Spinal cord (tissue), 3 donors: ENCODE measurements around the gene ATP6V1FNB.

GRCh38 chr7:128629743-128630475 lies 42.2 kb upstream of the GARIN1A start:
- PRO-cap: no peak
- RAMPAGE, long total RNA: no peak

DNA sequence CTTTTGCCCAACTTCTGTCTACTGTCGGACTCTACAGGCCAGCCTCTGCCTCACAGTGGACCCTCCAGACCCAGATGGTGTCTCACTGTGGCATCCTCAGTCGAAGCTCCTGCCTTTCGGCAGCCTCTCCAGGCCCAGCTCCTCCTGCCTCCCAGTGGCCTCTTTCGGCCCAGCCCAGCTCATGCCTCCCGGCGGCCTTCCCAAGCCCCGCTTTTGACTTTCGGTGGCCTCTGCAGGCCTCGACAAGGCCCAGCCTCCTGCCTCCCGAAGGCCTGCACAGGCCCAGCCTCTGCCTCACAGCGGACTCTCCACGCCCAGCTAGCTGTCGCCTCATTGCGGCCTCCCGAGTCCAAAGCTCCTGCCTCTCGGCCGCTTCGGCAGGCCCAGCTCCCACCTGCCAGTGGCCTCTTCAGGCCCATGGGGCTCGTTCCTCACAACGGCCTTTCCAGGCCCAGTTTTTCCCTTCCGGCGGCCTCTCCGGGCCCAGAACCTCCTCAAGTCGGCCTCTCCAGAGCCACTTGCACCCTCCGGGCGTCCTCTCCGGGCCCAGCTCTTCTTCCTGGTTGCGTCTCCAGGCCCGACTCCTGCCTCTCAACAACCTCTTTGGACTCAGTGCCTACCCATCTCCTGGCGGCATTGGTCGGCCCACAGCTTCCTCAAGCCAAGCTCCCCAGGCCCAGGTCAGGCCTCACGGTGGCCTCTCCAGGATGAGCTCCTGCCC lies 19.5 kb upstream of the GARIN1A start:
- PRO-cap: no peak
- RAMPAGE, long total RNA: no peak

GRCh38 chr7:128655871-128656306 lies 16.2 kb upstream of the GARIN1A start:
- PRO-cap: no peak
- RAMPAGE, long total RNA: no peak

DNA sequence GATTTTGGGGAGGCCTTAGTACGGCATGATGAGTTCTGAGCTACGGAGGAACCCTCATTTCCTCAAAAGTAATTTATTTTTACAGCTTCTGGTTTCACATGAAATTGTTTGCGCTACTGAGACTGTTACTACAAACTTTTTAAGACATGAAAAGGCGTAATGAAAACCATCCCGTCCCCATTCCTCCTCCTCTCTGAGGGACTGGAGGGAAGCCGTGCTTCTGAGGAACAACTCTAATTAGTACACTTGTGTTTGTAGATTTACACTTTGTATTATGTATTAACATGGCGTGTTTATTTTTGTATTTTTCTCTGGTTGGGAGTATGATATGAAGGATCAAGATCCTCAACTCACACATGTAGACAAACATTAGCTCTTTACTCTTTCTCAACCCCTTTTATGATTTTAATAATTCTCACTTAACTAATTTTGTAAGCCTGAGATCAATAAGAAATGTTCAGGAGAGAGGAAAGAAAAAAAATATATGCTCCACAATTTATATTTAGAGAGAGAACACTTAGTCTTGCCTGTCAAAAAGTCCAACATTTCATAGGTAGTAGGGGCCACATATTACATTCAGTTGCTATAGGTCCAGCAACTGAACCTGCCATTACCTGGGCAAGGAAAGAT lies 6.3 kb downstream of the OPN1SW start:
- PRO-cap: no peak
- RAMPAGE, long total RNA: no peak

DNA sequence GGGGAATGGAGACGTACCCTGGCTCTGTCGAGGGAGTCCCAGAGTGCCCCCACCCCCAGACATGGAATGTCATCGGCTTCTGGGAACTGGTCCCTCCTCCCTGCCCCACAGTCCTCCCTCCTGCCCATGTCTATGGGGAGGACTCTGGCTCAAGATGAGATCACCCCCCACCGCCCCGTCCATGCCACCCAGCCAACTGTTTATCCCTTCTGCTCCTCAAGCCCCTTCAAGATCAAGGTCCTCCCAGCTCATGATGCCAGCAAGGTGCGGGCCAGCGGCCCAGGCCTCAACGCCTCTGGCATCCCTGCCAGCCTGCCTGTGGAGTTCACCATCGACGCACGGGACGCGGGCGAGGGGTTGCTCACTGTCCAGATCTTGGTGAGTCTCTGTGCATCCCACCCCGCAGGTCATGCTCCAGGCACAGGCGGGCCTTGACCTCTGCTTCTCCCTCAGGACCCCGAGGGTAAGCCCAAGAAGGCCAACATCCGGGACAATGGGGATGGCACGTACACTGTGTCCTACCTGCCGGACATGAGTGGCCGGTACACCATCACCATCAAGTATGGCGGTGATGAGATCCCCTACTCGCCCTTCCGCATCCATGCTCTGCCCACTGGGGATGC lies 14.2 kb upstream of the ATP6V1F start:
- PRO-cap: no peak
- RAMPAGE, long total RNA: no peak

DNA sequence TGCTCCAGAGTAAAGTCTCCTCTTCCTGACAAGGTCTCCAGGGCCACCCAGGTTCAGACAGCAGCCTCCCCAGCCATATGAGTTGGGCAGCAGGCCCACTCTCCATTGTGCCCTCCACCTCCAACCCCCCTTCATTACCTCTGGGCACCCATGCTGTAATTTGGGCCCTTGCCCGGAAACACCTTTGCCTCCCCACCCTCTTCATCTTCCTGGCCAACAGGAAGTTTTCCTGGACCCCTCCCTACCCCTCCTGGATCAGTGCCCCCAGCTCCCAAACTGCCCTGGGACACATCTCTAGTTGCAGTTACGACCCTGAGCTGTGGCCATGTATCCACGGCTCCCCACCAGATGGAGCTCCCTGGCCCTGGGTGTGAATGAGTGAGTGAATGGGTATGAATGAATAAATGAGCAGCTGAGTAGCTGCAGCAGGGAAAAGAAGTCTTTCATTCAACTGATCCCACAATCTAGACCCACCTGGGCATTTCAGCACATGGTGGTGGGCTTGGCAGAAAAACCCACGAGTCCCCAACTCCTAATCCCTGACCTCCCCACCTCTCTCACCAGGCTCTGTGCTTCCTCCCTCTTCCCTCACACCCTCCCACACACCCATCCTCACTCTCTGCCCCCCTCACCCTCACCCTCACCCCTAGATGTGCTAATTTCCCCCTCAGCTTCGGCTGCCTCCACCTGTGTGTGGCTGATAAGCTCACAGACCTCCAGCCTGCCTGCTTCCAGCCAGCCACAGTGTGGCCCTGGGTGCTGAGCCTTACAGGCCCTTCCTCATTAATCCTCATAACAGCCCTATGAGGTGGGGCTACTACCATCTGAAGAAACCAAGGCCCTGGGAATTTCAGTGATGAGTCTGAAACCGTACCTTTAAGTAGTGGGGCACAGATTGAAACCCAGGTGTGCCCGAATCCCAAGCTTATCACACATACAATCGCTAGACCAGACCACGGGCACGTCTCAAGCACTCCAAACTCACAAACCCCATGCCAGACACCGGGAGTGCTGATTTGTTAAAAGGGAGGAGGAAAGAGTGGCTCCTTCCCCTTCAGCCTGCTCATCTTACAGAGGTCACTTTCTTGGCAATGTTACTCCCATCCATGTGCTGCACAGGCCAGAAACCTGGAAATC lies 2.4 kb upstream of the ATP6V1F start:
- PRO-cap: no peak
- RAMPAGE, long total RNA: no peak

GRCh38 chr7:128866317-128866560 lies at the start of gene ATP6V1FNB:
Gene ATP6V1FNB (plus strand): TSS chr7:128866330.
- PRO-cap: no peak
- RAMPAGE, long total RNA: no peak

DNA sequence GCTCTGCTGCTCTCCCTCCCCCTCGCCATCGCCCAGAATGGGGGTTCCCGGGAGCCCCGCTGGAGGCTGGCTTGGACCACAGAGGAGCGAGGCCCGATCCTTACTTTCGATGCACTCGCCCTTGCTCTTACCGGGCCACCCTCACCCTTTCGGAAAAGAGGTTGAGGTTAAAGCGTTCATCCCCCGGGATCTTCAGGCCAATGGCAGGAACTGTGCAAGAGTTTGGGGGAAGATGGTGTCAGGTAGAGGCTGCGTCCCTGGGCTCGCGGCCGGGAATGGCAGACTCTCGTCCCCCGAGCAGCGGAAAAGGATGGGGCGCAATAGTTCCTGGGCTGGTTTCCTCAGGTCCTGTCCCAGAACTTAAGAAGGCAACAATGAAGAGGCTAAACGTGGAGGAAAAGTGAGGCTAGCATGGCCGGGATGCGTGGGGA lies 673 bp downstream of the IRF5 start:
- PRO-cap: no peak
- RAMPAGE, long total RNA: no peak

DNA sequence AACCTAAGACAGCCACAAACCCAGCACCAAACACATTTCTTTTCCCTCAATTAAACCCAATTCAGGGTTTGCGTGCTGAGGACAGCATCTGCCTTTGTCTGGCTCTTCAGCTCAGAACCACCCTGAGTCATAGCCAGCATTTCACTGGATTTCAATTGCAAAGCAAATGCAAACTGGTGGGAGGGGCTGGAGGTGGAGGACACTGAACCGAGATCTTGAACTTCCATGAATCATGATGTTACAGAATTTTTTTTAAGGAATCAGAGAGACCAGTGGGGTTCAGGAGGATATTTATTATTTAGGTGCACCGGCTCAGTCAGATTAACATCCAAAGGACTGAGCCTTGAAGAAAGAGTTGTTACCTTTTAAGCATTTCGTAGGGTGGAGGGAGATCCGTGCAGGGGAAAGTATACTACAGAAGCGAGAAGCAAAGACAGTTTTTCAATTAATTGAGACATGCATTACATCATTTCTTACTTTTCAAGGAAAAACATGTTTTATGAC lies 12.1 kb upstream of the TNPO3 start:
- PRO-cap: no peak
- RAMPAGE, long total RNA: no peak

DNA sequence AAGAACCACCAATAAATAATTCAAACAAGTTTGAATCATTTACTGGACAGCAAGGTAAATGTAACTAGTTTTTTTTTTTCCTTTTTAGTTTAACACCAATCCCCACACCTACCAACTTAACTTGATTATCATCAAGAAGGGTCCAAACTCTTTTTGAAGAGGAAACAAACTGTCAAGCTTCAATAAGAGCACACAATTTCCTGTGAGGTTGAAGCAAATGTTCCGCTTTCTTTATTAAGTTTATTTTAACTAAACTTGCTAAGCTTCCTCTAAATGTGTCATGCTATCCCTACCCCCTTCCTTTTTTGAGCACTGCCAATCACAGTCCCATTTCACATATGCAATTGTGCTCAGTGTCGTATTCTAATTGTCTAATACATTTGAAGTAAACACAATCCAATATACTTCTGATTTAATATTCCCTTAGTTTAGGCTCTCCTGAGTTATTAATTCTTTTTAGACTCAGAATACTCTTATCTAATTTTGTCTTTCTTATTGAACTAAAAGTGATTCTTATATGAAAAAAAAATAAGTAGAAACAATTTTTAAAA lies 7.2 kb upstream of the TSPAN33 start:
- PRO-cap: no peak
- RAMPAGE, long total RNA: no peak

GRCh38 chr7:129169728-129170299 lies 18.6 kb upstream of the SMO start:
- PRO-cap: no peak
- RAMPAGE, long total RNA: no peak

DNA sequence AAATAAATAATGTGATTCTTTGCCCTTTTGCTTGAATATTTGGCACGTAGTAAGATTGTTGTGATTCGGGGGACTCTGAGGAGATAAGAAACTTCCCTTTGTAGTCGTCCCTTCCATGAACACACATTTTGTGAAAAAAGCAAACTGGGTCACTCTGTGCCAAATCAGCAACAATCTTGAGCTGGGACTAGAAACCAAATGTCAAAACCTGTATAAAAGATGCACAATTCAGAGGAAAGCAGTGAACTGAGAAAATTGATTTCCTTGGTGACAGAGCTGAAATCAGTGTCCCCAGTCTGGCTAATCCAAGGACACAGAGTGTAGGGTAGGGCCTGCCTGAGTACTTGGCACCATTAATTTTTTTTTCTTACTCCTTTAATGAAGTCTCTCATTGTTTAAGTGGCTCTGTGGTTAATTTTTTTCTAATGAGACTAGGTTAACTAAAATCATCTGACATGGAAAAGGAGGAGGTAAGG lies 59.2 kb upstream of the STRIP2 start:
- PRO-cap: no peak
- RAMPAGE, long total RNA: no peak

GRCh38 chr7:129705464-129705953 lies 94.0 kb downstream of the NRF1 start:
- PRO-cap: no peak
- RAMPAGE, long total RNA: no peak

DNA sequence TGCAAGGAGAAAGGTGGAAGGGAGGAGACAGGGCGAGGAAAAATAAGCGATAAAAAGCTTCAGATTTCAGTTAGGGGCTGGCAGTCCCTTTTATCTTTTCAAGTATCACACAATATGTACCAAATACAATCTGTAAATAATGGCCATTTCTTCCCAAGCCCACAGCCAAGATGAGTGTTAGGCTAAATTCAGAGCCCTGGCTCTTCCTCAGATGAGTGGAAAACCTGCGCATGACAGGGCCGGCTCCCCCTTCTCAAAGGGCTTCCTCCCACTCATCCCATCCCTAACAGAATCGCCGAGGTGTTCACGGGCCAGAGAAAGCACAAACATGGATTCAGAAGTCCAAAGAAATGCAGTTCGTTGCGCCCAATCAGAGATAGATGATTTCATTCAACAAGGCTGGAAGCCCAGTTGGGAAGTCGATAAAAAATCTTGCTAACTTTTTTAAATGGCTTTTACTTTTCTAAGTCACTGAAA lies 121.9 kb downstream of the UBE2H start:
- PRO-cap: no peak
- RAMPAGE, long total RNA: no peak

- PRO-cap: no peak
- RAMPAGE, long total RNA: no peak
Observed at GRCh38 chr7:130122042-130122576, 51.8 kb downstream of the KLHDC10 start.

DNA sequence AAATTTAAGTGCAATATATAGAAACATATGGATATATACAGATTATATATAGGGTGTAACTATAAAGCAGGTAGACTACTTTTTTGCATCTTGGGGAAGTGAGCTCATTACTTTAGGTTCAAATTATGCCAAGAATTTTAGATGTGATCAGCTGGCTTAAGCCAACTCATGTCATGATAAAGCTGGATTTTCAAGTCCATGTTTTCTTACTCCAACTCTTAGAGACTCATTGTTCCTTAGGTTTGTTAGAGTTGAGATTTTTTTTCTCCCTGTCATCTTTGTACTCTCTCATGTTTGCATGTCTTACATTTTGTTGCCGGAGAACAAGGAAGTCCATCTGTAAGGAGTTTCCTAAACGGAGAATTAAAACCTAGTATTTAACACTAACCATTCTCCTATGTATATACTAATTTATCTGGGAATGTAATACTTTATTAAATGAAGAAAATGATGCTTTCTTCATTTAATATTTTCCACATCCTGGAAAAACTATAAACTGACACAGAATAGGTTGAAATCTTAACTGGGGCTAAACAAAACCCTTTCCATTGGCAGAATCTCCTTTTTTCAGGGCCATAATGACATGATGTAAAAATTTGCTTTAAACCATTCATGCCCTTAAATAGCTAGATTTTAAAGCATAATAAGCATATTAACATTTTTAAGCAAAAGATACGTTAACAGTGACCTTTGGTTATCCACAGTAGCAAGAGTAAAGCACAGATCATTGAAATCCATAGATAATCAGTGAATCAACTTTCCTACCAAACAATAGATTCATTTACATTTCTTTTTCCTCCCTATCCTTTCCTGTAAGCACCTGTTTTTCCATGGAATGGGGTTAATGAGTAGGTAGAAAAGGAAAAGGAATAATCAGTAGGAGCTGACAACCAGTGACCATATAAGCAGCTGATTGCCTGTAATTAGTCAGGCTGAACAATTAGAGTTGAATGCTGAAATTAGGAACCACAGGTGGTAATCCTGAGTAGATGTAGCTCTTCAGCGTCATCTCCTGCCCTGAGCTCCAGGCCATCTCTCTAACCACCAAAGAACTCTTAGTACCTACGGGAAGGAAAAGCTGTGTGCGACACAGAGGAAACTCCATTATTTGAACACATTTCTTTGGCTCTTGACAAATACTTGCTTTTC lies 63.4 kb downstream of the KLHDC10 start:
- PRO-cap: no peak
- RAMPAGE, long total RNA: no peak

- PRO-cap: no peak
- RAMPAGE, long total RNA: no peak
Observed at GRCh38 chr7:130275087-130275829, 8.6 kb downstream of the CPA2 start.

GRCh38 chr7:130397696-130398334 lies 17.5 kb downstream of the CPA1 start:
- PRO-cap: no peak
- RAMPAGE, long total RNA: no peak

- PRO-cap: no peak
- RAMPAGE, long total RNA: start-site peak on the plus strand at chr7:130486257-130486363, 218 and 233 reads in 2 replicates
Observed at GRCh38 chr7:130485977-130486551, 5.8 kb upstream of the MEST start.

DNA sequence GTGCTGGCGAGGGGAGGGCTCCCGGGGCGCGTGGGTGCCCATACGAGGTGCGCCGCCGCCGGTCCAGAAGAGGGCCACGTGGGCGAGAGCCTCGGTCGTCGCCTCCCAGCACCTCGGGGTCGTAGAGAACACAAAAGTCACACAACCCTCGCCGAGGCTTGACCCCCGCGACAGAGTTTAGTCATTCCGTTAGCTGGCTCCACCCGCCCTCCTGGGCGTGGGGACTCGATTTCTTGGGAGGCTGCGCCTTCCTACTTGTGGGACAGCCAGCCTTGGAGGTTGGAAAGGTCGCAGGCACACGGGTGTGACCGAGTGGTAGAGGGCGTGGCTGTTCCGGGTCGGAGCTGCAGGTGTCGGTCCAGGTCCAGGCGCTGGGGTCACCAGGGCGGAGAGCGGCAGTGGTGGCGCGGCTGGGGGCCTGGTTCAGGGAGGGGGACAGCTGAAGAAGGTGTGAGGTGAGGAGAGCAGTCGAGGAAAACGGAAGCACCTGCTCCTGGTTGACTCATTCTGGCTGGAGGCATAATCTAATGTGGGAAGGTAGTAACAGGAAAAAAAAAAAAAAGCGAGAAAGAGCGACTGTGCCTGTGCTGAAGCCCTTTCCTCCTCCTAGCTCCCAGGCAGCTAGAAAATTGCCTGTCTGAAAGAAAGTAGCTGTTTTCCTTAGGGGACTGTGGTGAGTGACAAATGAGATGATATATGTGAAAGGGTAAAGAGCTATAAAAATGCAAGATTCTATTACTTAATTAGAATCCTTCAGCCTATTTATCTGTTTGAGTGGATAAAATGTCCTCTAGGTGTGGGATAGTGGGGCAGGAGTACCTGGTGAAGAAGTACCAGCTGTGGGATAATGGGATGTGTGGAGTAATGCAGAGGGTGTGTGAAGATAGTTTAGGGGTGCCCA lies 5.1 kb upstream of the MEST start:
- PRO-cap: no peak
- RAMPAGE, long total RNA: no peak